Fibroblast of the aortic adventitia (primary cell): Measurements from ENCODE around the genes ELMO3 and SLC12A4.

GRCh38 chr16:67116498-67117166, 6.9 kb downstream of the PHAF1 start:
- CAGE, long polyA plus RNA, result no peak

DNA sequence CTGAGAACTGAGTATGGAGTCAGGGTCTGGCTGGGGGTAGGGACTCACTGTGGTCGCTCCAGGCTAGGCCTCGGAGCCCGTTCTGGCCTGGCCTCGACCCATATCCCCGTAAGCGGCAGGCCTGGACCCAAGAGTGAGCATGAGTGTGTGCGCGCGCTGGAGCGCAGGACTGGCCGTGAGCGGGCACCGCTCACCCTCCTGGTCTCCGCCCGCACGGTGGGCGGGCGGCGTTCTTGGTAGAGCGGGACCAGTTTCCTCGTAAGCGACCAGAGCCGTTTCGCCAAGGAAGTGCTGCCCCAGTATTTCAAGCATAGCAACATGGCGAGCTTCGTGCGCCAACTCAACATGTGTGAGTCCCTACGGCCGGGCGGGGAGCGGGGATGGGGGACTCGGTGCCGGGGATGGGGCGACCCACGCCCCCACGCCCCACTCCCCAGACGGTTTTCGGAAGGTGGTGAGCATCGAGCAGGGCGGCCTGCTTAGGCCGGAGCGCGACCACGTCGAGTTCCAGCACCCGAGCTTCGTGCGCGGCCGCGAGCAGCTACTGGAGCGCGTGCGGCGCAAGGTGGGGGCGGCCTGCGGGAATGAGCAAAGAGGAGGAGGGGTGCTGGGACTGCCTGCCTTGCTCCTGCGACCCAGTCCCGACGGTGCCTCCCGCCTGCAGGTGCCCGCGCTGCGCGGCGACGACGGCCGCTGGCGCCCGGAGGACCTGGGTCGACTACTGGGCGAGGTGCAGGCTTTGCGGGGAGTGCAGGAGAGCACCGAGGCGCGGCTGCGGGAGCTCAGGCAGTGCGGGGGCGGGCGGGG, 940 bp downstream of the HSF4 start:
- CAGE, long polyA plus RNA, result no peak

- CAGE, long polyA plus RNA, result no peak
These were observed 5.1 kb downstream of the HSF4 start for GRCh38 chr16:67169447-67170158.

GRCh38 chr16:67198586-67199238, at the start of gene ELMO3:
TSS of gene ELMO3 (plus strand) at chr16:67199131.
- CAGE, long polyA plus RNA, result no peak

DNA sequence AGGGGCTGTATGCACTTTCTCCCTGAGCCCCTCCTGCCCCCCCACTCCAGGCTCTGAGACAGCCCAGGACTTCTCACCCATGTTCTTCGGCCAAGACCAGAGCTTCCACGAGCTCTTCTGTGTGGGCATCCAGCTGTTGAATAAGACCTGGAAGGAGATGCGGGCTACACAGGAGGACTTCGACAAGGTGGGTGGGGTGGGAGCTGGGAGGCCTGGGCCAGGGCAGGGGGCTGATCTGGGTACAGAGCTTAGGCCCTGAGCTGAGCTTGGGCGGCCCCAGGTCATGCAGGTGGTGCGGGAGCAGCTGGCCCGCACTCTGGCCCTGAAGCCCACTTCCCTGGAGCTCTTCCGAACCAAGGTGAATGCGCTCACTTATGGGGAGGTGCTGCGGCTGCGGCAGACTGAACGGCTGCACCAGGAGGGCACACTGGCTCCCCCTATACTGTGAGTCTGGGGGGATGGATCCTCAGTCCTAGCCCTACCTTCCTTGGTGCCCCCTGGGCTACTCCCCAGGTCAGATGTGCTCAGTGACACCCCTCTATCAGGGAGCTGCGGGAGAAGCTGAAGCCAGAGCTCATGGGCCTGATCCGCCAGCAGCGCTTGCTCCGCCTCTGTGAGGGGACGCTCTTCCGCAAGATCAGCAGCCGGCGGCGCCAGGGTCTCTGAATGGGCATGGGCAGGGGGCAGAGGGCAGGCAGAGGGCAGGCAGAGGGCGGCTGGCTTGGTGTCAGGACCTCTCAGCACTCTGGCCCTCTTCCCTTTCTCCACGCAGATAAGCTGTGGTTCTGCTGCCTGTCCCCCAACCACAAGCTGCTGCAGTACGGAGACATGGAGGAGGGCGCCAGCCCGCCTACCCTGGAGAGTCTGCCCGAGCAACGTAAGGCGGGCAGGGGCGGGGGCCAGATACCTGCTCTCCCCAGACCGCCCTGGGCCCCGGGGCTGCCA, 3.7 kb downstream of the ELMO3 start:
- CAGE, long polyA plus RNA, result no peak

- CAGE, long polyA plus RNA, result no peak
These were observed 22.6 kb downstream of the TPPP3 start for GRCh38 chr16:67370631-67371100.

- CAGE, long polyA plus RNA, result no peak
These were observed 2.8 kb downstream of the TPPP3 start for GRCh38 chr16:67390263-67391070.

DNA sequence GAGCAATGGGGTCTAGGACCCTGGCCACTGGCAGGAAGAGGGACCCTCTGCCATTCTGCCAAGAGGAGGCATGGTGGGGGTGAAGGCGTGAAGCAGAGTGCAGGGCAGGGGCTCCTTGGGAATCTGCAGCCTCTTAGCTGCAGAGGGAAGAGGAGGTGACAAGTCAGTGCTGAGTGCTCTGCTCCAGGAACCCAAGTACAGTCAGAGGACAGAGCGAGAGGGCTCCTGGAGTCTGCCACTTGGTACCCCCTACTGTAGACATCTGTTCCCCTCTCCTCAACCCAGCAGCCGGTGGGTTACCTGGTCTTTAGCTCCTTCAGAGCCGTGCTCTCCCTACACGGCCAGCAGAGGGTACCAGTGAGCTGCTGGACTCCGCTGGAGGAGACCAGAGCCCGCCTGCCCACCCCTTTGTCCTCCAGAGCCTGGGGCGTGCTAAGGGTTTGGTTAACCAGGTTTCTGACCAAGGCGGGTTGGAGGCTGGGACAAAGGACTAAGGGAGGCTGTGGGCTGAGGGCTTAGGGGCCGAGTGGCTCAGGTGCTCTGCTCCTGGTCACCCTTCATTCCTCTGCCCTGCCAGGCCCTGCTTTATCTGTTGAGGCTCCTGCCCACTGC, 2.9 kb upstream of the HSD11B2 start:
- CAGE, long polyA plus RNA, result no peak

DNA sequence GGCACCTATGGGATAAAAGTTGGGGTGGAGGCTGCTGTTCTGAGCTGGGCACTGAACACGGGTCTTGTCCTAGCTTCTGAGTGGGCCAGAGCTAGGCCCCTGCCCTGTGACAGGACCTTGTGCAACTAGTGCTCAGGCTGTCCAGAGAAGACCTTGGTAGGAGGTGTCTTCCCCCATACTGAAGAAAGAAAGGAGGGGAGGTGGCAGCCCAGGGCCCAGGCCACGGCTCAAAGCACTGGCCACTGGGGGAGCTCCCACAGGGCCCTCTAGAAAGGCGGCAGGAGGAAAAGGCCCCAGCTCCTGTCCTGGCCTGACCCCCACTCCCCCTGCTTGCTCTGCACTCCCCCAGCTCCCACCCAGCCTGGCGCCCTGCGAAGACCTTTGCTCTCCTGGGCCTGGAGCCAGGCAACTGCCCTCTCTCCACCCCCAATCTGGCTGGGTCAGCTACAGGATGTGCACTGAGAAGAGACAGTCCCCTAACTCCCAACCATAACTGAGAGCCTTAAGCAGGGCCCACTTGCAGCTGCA, 15.1 kb downstream of the HSD11B2 start:
- CAGE, long polyA plus RNA, result no peak

GRCh38 chr16:67563534-67563762, 1.1 kb downstream of the CTCF start:
- CAGE, long polyA plus RNA, result no peak

DNA sequence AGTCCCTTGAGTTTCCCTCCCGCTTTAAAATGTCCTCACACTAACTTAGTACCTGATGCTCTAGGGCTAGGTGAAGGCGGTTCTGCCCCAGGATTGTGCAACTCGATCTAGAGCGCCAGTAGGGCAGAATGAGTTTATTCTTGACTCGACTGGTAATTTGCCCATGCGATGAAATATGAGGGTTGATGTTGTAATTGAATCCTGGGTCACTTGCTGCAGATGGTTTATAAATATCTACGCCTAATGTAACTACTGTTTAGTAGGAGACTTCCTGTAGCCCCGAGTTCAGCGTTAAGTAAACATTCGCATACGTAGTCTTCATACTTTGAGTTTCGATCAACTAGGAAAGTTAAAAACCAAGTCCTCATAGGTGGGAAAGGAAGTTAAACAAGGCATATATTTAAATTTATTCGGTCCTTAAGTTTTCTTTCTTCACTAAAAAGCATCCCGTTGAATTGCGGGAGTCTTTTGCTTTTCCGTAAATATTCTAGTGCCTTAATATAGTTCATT, 1.5 kb downstream of the CTCF start:
- CAGE, long polyA plus RNA, result no peak

DNA sequence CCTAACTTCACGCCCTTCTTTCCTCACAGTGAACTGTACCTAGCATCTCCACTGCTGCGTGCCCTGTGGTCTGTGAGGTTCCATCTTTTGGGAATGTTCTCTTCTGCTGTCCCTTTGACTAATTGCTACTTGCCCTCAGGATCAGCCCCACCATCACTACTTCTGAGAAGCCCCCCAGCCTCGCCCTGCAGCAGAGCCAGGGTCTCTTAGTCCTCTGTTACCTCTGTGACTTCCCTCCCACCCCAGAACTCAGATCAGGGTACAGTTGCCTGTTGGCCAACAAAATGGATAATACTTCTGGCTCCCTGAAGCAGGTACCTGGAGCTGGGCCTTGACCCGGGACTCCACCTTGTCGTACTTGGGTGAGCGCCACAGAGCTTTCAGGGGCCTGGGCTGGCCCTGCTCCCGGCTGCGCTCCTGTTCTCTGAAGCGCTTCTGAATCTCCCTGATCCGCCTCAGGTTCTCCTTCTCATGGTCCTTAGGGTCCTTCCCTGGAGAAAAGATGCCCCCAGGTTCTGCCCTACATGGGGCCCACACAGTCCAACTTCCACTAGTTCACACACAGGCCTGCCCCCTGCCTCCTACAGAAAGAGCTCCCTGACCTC, 1.8 kb downstream of the ENKD1 start:
- CAGE, long polyA plus RNA, result no peak

- CAGE, long polyA plus RNA, result no peak
These were observed 5.8 kb downstream of the C16orf86 start for GRCh38 chr16:67672221-67673007.

- CAGE, long polyA plus RNA, result no peak
These were observed 10.8 kb upstream of the GFOD2 start for GRCh38 chr16:67729790-67730345.

DNA sequence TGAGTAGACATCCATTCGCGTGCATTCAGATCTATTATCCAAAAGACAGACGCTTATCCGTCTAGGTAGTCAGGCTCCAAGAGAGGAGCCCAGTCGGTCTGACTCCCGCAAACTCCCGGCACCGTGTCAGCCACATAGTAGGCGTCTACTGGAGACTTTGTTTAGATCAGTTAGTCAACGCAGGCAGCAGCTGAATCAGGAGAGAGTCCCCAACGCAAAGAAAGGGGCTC, 631 bp upstream of the THAP11 start:
- CAGE, long polyA plus RNA, result no peak

DNA sequence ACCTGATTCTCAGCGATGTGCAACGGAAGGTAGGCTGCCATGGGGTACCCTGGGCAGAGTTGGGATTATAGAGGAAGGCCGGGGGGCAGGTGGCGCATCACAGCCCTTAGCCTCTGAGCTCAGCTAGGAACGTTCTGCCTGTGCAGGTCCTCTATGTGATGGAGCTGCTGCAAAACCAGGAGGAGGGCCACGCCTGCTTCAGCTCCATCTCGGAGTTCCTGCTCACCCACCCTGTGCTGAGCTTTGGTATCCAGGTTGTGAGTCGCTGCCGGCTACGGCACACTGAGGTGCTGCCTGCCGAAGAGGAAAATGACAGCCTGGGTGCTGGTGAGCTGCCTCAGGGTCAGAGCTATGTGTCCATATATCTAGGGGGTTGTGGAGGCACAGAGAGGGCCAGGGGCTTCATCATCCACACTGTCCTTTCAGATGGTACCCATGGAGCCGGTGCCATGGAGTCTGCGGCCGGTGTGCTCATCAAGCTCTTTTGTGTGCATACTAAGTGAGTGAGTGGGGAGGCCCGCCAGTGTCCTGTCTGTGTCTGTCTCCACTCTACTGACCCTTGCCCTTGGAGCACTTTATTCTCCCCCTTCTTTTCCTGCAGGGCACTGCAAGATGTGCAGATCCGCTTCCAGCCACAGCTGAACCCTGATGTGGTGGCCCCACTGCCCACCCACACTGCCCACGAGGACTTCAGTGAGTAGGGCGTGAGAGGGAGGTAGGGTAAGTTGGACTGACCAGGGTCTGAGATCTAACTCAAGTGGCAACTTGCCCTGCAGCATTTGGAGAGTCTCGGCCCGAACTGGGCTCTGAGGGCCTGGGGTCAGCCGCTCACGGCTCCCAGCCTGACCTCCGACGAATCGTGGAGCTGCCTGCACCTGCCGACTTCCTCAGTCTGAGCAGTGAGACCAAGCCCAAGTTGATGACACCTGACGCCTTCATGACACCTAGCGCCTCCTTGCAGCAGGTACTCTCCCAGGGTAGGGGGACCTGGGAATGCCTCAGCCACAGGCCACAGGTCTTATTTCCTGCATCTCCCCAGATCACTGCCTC, 5.5 kb upstream of the NRN1L start:
- CAGE, long polyA plus RNA, result no peak

GRCh38 chr16:67908480-67909000, 15.5 kb downstream of the PSKH1 start:
- CAGE, long polyA plus RNA, result no peak

DNA sequence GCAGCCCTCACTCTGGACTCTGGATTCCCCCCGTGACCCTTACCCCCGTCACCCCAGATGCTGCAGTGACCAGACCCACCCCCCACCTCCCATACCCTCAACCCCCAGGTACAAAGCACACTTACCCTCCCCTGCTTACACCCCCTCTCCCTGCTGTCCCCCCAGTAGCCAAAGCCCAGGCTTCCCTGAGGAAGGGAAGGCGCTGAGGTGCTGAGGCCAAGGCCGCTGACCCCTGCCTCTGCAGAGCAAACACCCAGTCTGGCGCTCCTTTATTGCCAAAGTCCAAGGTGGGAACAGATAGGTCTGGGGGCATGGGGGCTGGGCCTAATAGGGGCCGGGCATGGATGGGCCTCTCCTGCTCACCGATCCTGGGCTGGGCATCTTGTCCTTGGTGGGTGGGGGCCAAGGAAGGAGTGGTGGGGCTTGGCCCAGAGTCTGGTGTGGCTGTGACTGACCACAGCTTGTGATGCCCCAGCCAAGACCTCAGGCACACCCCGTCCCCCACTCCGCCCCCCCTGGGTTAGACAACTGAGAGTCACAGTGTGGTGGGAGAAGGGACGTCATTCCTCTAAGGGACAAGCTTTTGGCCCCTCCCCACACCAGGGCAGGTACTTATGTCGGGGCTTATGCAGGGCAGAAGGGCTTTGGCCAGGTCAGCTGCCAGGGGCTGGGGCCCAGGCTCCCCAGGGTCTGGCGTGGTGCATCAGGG, 544 bp downstream of the LCAT start:
- CAGE, long polyA plus RNA, result no peak

DNA sequence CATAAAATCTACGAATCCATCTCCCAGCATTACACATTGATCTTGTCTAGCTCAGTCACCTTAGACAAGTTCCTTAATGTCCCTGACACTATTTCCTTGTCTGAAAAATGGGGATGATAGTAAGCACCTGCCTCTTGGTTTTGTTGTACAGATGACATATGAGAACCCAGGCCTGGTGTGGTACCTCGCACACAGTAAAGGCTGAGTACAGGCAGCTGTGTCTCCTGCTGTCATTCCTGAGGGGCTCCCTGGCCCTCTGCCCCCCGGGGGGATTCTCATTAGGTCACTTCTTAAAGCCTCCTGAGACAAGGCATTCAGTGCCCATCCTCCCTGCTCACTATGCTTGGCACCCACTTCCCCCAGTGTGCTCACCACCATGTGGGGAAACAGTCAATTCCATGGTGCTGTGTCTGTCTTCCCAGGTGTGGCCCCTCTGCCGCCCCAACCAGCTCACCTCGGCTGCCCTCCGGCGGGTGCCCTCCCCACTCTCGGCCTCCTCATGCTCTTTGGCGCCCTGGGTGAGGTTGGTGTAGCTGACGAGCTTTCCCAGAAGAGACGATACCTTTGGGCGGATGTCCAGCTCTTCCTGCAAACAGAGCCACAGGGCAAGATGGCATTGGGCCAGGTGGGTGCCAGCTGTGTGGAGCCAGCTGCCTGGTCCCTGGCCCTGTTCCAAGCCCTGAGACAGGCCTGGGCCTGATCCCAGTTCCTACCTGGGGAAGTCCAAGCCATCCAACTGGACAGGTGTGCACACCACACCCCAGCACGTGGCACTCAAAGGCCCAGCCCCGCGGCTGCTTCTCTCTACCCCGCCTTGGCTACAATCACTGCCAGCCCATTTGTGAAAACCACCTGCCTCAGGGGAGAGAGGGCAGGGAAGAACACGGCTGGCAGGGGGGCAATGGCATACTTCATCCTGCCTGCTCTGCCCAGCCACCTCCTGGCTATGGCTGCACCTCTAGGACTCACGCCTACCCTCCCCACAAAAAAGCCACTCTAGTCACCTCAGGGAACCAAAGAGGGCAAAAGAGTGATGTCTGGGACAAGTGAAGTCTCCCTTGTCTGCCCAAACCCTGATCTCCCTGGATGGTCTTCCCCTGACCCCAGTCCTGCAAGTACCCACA, 7.0 kb downstream of the SLC12A4 start:
- CAGE, long polyA plus RNA, result no peak

- CAGE, long polyA plus RNA, result no peak
These were observed at the start of gene SLC12A4 for GRCh38 chr16:67968431-67969407. TSS of gene SLC12A4 (minus strand) at chr16:67968637.